Measurements from ENCODE around the genes VAC14 and HPR.

GRCh38 chr16:70686909-70687489, 1.1 kb upstream of the MTSS2 start:
- PRO-cap: no peak
- RAMPAGE, long total RNA, 2 experiments: no peak in any of the 2 experiments

- PRO-cap: no peak
- RAMPAGE, long total RNA, 2 experiments: no peak in any of the 2 experiments
These were observed 56.5 kb downstream of the VAC14 start for GRCh38 chr16:70744422-70744951.

- PRO-cap: bidirectional peak, plus-strand start at chr16:70801280, minus-strand start at chr16:70801153
- RAMPAGE, long total RNA, 2 experiments: no peak in any of the 2 experiments
These were observed at the start of gene VAC14 for GRCh38 chr16:70800168-70801519. Gene VAC14 (minus strand): TSS chr16:70801158.

- PRO-cap: no peak
- RAMPAGE, long total RNA, 2 experiments: no peak in any of the 2 experiments
These were observed 7.5 kb upstream of the TLE7 start for GRCh38 chr16:71449061-71450103.

DNA sequence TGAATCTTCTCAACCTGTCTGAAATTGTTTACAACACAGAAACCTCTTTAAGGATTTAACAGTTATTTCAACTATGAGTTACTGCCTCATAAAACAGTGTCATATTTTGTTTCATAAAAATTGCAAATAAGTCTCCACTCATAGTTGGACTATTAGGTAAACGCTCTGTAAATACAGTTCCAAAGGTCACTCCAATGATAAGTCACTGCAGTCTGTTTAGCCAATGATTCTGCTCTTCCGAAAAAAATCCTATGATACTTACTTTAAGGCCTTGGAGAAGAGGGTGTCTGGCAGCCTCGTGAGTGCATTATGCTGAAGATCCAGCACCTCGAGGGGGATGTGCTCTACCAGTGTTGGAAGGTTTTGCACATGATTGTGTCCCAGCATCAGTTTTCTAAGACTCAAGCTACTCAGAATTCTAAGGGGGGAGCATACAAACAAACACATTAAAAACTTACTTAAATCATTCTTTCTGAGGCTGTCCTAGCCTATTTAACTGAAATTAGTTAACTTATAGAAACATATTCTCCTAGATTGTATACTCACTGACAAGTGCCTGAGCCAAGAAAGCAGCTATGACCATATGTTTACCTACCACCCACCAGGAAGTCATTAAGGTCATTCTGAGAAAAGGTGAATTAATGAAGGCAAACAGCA, 41.1 kb downstream of the MARVELD3 start:
- PRO-cap: no peak
- RAMPAGE, long total RNA, 2 experiments: no peak in any of the 2 experiments

GRCh38 chr16:71755703-71756287, 31.3 kb upstream of the PHLPP2 start:
- PRO-cap: no peak
- RAMPAGE, long total RNA, 2 experiments: no peak in any of the 2 experiments

- PRO-cap: no peak
- RAMPAGE, long total RNA, 2 experiments: no peak in any of the 2 experiments
These were observed 6.3 kb downstream of the ATXN1L start for GRCh38 chr16:71851965-71852648.

GRCh38 chr16:72013025-72013747, 4.6 kb downstream of the DHODH start:
- PRO-cap: unidirectional peak, plus-strand start at chr16:72013582
- RAMPAGE, long total RNA, 2 experiments: no peak in any of the 2 experiments

GRCh38 chr16:72061133-72062325, 1.5 kb upstream of the HPR start:
- PRO-cap: no peak
- RAMPAGE, long total RNA, 2 experiments: no peak in any of the 2 experiments

GRCh38 chr16:72063212-72063615, at the start of gene HPR:
Gene HPR (plus strand): TSS chr16:72063226.
- PRO-cap: no peak
- RAMPAGE, long total RNA, 2 experiments: no peak in any of the 2 experiments

GRCh38 chr16:72073779-72074493, 10.9 kb downstream of the HPR start:
- PRO-cap: bidirectional peak, plus-strand start at chr16:72074180, minus-strand start at chr16:72073897
- RAMPAGE, long total RNA, 2 experiments: start-site peak on the plus strand in 2 of 2 experiments, at chr16:72074164-72074226 at its widest, 136 to 443 reads per replicate

DNA sequence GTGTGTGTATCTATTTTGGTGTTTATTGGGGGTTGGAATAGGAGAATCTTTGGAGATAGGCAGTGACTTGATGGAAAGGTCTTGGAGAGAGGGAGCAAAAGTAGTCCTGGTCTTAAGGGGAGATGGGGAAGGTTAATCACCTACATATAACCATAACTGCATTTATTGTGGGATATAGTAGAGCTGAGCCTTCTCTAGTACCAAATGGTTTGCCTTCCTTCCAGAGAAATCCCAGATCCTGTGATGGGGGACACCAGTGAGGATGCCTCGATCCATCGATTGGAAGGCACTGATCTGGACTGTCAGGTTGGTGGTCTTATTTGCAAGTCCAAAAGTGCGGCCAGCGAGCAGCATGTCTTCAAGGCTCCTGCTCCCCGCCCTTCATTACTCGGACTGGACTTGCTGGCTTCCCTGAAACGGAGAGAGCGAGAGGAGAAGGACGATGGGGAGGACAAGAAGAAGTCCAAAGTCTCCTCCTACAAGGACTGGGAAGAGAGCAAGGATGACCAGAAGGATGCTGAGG, 2.3 kb downstream of the DHX38 start:
- PRO-cap: no peak
- RAMPAGE, long total RNA, 2 experiments: no peak in any of the 2 experiments

GRCh38 chr16:72875194-72875950, 172.6 kb downstream of the ZFHX3 start:
- PRO-cap: no peak
- RAMPAGE, long total RNA, 2 experiments: no peak in any of the 2 experiments

GRCh38 chr16:72924917-72925593, 122.9 kb downstream of the ZFHX3 start:
- PRO-cap: no peak
- RAMPAGE, long total RNA, 2 experiments: no peak in any of the 2 experiments

DNA sequence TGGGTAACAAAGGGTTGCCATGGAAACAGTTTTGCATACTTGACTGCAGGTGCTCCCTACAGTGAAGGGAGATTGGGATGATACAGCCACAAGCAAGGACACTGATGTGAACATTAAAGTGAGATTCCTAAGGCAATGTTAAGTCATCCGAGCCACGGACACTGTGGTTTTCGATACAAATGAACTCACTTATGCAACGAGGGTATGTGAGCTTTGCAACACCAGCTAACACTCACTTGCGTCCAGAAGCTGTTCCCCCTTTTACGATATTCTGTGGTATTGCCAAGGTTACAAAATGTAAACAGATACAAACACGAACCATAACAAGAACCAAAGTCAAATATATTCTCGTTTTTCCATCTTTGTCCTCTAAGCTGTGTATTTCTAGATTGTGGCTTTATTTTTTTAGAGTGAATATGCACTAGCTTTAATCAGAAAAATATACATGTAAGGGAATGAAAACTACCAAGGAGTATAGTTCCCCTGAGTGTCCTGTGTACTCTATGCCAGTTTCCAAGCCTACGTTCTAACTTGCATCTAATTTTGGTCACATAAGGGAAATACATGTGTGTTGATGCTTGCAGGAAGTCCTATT, 116.2 kb downstream of the ZFHX3 start:
- PRO-cap: no peak
- RAMPAGE, long total RNA, 2 experiments: no peak in any of the 2 experiments

DNA sequence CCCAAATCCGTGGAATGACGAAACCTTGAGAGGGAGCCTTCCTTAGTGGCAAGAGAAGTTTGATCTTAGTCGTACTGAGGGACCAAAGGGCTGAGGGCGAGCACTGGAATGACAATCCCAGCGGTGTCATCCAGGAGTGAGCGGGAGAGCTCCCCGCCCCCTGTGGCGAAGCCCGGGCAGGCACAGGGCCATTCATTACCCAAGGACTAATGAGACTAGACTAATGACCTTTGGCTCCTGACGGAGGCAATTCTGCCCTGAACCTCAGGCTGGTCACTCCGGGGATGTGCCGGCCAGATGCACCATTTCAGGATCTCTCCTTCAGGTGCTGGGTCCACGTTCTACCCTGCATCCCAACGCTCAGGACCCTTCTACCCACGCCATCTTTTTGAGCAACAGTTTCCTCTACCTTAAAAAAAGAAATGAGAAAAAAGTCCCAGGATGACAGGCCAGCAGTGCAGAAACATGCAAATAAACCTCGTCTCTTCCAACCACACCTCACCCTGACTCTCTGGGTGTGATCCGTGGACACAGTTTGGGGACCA, 99.9 kb downstream of the ZFHX3 start:
- PRO-cap: no peak
- RAMPAGE, long total RNA, 2 experiments: no peak in any of the 2 experiments

DNA sequence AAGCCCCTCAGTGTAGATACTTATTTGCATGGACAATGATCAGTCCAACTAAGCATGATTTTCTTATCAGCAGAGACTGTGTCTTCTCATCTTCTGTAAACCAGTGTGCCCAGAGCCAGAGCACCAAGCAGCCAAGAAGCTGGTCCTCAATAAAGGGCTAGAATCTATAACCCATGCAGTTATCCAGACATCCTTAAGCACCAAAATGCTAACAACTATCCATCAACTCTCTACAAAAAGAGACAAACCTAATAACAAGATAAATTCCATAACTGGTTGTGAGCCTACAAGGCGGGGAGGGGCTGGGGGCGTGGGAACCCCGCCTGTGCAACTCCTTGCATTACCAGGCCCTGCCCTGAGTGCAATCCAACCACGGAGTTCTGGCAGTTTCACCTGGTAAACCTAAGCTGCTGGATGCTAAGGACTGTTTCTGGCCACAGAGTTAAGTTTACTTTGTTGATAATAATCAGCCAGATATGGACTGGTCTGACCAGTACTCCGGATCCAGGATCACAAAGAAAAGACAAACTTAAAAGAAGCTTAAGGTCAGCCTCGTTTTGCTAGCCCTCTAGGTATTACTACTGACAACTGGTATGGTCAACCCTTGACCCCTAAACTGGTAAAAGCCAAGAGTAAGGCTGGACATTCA, 51.5 kb downstream of the ZFHX3 start:
- PRO-cap: no peak
- RAMPAGE, long total RNA, 2 experiments: no peak in any of the 2 experiments

GRCh38 chr16:73018644-73019326, 29.1 kb downstream of the ZFHX3 start:
- PRO-cap: no peak
- RAMPAGE, long total RNA, 2 experiments: no peak in any of the 2 experiments

DNA sequence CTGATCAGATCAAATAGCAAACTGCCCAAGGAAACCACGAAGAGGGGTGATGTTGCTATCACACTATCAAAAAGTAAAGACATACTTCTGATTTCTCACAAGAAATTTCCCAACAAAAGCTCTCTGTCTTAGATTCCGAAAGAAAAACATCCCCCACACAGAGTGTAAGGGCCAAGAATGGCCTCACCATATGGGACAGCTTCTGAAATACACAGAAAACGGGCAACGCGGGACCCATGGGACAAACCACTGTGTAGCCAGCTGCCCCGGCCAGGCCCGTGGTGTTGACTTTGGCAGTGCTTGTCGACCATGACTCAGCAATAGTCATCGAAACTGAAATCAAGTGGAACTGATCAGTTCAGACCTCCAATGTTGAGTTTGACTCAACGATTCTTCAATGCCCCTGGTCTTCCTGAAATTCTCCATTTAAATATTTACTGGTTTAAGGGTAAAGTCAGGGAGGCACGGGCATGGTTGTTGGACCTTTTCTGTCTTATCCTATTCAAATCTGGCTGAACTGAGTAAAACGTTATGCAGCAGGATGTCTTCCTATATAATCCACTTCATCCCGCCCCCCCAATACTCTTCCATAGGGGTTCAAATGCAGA, 27.5 kb downstream of the ZFHX3 start:
- PRO-cap: no peak
- RAMPAGE, long total RNA, 2 experiments: no peak in any of the 2 experiments

GRCh38 chr16:73032302-73033167, 15.4 kb downstream of the ZFHX3 start:
- PRO-cap: no peak
- RAMPAGE, long total RNA, 2 experiments: no peak in any of the 2 experiments